Fibroblast of the aortic adventitia (primary cell): Measurements from ENCODE around the genes SLC44A4, PPT2, AGER, PBX2, HLA-DOB and TAP2.

GRCh38 chr6:31878812-31879478 is at the start of gene SLC44A4:
SLC44A4 (minus strand) TSS chr6:31878997.
- CAGE, long polyA plus RNA: no peak

GRCh38 chr6:31970932-31971607 is 868 bp downstream of the DXO start:
- CAGE, long polyA plus RNA: no peak

- CAGE, long polyA plus RNA: no peak
Observed at GRCh38 chr6:32046303-32047508, 8.5 kb downstream of the CYP21A2 start.

DNA sequence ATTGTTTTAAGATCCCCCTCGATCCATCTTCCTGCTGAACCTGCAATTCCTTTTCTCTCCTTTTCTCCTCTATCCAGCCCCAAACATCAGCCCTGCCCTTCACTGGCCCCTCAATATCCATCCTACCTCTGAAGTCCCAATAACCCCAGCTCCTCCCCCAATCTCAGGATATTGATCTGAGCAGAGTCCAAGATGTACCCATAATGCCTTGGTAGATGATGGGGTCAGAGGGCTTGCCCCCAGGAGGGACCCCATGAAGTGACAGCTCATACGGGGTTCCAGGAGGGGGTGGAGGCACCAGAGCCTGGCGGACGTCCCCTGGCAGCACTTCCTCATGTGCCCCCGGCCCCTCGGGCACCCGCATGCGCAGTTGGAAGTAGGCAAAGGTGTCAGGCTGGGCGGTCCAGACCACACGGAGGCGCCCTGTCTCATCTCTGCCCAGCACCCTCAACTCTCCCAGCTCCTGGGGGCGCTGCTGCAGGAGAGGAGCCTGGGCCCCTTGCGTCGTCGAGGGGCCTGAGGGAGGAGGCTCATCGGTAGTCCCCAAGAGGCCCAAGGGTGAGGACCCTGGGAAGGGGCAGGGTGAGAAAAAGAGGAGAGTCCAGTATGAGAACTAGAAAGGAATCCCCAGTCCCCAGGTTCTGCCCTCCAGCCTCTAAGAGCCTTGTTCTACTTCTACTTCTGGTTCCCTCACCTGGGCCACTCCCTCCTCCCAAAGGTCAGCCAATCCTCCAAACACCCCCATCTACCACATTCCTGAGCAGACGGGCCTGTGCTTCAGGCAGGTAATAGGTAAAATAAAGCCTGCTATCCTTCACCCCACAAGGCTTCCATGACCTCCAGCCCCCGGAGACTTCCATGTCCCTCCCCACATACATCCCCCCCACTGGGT is 23.3 kb downstream of the TNXB start:
- CAGE, long polyA plus RNA: no peak

DNA sequence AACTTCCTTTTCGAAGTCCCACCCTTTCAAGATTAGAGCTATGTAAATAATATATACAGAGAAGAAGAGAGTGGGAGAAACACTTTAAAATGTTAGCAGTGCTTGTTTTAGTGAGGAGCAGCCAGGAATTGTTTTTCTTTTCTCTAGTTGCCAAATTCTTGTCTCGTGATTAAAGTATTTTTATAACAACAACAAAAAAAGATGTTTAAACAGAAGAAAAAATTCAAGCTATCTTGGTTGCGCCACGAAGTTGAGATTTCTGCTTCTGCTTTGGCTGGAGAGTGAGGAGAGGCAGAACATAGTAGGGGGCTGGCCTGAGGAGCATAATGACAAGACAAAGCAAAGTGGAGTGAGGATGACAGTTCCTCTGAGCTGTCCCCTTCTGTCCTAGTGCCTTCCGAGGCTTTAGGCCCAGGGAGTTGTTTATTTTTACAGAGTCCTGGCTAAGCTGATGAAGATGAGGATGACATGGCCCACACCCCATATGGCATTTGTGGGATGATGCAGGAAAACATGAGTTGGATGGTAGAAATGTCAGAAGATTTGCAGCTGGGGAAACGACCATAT is 15.9 kb downstream of the TNXB start:
- CAGE, long polyA plus RNA: no peak

GRCh38 chr6:32153685-32154307 is at the start of gene PPT2:
PPT2 (plus strand) TSS chr6:32154141.
- CAGE, long polyA plus RNA: no peak

DNA sequence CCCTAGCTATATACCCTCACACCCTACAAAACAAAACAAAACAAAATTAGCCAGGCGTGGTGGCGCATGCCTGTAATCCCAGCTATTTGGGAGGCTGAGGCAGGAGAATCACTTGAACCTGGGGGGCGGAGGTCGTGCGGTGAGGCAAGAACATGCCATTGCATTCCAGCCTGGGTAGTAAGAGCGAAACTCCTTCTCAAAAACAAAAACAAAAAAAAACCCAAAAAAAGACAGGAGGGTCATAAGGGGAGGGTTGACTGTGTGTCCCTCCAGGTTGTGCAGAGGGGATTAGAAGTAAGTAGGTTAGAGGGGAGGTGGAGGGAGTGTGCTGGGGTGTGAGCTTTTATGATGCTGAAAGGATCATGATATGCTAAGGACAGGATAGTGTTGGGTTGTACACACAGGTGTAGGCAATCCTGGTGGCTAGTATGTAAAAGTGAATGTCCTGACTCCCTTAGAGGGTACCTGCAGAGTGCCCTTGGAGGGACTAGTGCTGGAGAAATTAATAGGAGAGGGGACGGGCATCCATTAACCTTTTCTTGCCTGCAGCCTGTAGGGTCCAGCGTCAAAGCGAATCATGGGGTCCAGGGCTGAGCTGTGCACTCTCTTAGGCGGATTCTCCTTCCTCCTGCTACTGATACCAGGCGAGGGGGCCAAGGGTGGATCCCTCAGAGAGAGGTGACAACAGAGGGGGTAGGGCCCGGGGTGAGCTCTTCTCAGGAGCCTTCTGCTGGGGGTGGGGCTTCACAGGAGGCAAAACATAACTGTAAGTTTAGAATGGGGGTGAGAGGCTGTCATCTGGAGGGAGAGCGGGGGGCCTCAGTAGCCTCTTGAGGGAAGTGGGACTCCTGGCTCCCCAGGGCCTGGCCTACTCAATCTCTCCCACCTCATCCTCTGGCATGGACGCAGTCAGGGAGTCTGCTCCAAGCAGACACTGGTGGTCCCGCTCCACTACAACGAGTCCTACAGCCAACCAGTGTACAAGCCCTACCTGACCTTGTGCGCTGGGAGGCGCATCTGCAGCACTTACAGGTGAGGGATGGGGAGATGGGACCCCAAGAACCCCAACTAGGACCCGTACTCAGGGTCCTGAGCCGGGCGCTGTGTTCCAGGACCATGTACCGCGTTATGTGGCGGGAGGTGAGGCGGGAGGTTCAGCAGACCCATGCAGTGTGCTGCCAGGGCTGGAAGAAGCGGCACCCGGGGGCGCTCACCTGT is 1.6 kb downstream of the EGFL8 start:
- CAGE, long polyA plus RNA: no peak

- CAGE, long polyA plus RNA: no peak
Observed at GRCh38 chr6:32183887-32184813, at the start of gene AGER. AGER (minus strand) TSS chr6:32184253.

DNA sequence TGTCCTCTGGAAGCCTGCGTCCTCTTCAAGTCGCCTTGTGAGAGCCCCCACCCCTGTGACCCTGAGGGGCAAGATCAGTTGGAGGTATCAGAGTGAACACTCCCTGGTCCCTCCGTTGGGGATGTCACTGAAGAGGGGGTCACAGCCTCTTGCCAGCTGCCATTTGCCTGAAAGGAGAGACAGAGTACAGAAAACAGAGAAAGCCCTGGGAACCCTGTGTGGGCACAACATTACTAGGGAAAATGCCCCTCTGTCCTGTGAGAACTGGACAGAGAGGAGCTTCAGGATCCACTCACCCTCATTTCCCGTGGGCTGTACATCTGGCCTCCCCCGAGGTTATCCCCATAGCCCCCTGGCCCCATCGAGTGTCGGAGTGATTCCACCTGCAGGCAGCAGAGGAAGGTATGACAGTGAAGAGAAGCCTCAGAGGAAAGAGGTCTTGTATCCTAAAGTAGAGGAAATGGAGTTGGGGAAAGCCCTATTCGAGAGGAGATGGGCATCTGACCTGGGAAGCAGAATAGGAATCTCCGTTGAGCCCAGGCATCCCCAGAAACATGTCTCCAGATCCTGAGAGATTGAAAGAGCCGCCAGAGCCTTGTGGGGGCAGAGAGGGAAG is 2.4 kb upstream of the AGER start:
- CAGE, long polyA plus RNA: no peak

GRCh38 chr6:32190119-32190807 is at the start of gene PBX2:
PBX2 (minus strand) TSS chr6:32190202.
- CAGE, long polyA plus RNA: no peak

DNA sequence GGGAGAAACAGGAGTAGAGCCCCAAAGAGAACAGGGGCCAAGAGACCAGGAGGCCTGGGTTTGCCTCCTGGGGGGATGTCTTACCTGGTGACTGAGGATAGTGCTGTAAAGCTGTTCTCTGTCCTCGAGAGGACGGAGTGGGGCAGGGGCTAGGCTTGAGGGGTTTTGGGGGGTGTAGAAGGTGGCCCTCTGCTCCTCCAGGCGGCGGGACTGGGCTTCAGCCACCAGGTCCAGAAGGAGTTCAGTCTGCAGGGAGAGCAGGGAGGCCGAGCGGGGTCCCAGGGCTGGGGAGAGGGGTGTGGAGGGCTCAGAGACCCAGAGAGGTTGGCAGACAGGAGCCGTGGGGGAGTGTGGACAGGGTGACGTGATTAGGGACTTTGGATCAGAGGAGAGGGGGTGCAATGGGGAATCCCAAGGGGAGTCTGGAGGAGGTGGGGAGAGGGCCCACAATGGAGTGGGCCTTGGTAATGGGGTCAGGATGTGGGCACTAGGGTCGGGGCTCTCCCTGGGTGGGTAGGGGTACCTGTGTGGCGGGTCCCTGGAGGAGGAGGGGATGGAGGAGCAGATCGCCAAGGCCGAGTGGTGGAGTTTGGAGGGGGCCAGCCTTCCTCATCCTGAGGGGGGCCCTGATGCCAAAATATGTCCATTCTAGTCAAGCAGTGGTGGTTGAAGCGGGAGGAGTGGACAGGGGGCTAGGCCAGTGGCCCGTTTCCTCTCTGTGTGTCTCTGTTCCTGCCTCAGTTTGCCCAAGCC is 642 bp downstream of the GPSM3 start:
- CAGE, long polyA plus RNA: no peak

DNA sequence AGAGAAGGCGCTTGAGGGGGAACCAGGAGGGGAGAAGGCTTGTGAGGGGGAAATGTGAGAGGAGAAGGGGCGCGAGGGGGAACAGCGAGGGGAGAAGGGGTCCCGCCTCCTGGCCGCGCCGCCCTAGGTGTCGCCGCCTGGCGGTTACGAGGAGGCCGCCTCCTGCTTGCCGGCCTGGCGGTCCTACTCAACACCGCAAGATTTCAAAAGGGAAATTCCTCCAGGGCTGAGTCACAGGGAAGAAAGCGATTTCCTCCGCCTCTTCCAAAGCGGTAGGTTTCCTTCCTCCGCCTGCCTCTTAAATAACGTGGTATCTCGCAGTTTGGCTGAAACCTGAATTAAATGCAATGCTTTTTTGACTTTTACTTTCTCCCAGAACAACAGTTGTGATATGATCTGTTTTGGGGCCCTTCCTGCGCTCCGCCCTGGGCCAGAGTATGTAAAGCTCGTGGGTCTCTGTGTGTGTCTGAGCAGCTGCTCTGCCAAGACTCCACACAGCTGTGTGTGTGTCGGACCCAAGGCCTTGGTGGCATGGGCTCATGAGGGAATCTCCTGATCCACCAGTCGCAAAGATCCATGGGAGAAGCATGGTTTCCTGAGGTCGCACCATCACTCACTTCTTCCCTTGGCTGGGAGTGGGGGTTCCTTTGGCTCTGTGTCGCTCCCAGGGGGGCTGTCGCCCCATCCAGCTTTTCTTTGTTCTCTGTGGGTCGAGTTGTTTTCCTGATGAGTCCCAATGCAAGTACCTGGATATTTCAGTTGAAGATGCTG is 31.5 kb upstream of the NOTCH4 start:
- CAGE, long polyA plus RNA: no peak

GRCh38 chr6:32623563-32624075 is 13.6 kb upstream of the HLA-DQA1 start:
- CAGE, long polyA plus RNA: no peak

DNA sequence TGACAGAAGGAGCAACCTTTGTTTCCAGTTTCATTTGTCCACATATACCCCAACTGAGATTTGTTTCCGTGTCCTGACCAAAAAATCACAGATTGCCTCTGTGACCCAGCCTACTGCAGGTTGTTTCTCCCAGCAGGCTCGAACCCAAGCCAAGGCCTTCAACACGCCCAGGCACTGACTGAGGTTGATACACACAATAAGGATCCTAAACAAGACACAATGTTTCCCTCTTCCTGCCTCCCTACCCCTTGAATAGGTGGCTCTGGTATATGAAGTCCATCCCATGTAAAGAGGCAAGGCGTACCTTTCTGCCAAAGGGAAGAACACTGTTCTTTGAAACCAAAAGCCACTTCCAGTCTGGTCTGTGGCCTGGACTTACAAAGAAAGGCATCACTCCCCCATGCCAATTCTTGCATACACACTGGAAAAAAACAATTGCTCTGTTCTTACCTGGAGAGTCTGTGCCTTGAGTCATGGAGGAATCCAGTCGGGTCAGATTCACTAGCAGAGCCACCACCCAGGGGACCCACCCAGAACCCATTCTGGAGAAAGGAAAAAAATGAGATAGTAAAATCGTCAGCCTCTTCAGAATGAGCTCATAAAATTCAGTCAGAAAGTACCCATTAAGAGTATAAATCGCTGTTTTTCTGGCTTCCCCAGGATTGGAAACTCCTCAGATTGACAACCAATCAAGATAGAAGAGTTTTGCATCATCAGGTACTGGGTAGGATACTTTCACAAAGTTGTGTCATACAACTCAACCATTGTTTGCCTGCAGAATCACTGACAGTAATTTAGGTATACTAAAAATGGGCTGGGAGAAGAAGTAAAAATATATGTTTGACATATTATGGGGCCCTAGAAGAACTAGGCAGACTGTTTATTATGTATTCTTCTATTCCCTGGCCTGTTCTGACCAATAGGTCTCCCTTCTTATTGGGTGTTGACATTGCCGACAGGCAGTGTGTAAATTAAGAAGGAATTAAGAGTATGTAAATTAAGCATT is at the start of gene HLA-DOB:
Gene HLA-DOB, minus strand, starts transcription at position 592 of the 1,006 bp plus-strand sequence.
- CAGE, long polyA plus RNA: no peak

DNA sequence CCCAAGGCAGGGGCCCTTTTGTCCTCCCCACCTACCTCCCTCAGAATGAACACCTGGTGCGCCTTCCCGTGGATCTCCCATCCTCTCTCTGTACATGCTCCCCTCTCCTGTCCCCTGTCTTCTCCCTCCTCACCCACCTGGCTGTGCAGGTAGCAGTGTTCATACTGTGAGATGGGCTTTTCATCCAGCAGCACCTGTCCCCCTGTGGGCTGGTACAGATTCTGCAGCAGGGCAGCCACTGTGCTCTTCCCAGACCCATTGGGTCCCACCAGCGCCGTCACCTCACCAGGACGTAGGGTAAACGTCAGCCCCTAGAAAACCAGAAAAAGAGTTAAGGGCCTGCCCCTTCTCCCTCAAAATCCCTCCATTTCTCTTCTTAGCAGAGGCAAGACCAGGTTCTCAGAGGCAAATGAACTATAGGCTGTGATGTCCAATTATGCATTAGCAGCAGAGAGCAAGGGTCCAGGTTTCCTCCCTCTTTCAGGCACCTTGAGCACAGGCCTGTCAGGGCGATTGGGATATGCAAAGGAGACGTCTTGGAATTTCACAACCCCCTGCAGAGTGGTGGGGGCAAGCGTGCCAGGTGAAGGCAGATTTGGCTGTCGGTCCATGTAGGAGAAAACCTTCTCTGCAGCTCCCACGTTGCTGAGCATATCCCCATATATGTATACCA is 8.3 kb downstream of the TAP2 start:
- CAGE, long polyA plus RNA: no peak

- CAGE, long polyA plus RNA: no peak
Observed at GRCh38 chr6:32838086-32839258, at the start of gene TAP2. TAP2 (minus strand) TSS chr6:32838739.

GRCh38 chr6:32945102-32946024 is 4.5 kb upstream of the HLA-DMB start:
- CAGE, long polyA plus RNA: no peak

DNA sequence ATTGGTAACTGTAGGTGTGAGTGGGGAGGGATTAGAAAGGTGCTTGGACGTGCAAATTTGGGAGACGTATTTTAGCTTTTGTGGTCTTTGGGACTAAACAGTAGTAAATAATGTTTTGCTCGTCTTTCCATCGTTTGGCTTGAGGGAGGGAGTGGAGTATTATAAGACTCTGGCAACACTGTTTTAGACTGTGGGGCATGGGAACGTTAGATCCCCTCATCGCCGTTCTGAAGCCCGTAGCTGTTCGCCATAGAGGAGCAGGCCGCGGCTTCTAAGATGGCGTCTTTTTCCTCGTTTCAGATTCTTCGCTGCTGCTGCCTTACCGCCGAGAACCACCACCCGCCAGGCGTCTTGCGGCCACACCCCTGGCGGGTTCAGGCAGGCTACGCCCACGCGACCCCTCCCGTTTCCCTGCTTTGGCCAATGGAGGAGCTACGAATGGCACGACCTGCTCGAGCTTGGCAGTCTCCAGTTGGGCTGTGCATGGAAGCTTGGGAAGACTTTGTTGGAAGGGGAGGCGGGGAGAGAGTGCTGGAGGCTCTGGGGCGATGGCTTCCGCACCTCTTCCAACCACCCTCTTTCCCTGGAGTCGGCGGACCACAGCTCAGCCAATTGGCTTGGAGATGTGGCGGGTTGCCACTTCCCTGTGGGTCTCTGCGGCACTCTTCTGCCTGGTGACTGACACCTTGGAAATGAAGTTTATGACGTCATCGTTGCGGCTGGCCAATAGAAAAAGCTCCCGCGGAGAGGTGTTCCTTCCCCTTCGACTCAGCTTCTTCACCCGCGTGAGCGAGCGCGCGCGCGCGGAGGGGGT is 3.1 kb downstream of the BRD2 start:
- CAGE, long polyA plus RNA: no peak

- CAGE, long polyA plus RNA: no peak
Observed at GRCh38 chr6:32975837-32976200, 7.4 kb downstream of the BRD2 start.

GRCh38 chr6:32980203-32980762 is 11.9 kb downstream of the BRD2 start:
- CAGE, long polyA plus RNA: no peak